Colonic mucosa (tissue), 1 donor: ENCODE results near the genes TAF4B and KCTD1.

DNA sequence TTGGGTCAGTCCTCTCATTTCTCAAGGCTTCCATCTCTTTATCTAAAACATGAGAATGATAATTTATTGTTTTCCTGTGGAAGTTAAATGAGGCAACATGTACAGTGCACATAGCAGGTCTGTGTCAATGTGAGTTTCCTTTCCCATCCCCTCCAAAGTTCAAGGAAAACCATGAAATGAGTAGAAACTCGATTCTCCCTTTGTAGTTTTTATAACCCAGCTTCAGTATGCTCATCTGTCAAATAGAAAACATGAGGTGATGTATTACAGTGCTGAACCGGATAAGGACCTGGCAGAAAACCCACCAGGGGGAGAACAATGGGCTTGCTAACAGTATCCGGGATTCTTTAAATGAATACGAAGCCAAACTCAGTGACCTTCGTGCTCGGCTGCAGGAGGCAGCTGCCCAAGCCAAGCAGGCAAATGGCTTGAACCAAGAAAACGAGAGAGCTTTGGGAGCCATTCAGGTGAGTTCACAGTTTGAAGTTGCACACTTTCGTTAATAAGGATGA is 113.6 kb upstream of the TTC39C start:
- PRO-cap = no peak

DNA sequence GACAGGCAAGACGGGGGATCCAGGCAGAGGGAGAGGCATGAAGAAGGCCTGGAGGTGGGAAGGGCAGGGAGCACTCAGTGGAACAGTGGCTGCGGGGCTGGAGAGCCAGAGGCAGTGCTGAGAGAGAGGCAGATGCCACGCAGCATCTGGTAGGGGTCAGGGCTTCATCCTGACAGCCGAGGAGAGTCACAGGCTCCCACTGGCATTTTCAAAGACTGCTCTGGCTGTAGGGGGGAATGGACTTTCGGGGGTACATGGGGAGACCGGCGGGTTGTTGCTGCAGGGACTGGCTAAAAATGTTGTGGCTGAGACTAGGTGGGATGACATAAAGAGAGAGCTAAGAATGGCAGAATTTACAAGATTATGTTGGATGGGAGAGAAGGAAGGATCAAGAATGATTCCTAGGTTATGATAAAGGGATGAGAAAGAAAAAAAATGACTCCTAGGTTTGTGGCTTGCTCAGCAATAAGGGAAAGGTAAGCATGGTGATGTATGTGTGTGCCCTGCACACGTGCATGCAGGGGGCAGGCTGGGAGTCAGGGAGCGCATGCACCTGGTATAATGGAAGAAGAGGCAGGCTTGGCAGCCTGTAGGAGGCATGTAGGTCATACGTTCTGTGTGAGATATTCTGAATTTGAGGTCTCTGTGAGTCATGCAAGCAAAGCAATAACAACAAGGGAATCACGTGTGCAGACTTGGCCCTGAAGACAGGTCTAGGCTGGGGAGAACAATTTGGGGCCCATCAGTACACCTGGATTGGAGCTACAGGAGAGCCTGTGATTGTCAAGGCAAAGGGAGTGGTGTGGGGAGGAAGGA is 94.7 kb upstream of the TTC39C start:
- PRO-cap = unidirectional peak, plus-strand start at position 264 of the sequence

- PRO-cap = no peak
Observed at GRCh38 chr18:24019688-24020473, 5.3 kb downstream of the TTC39C start.

GRCh38 chr18:24113542-24114768 is 24.9 kb upstream of the CABYR start:
- PRO-cap = no peak

DNA sequence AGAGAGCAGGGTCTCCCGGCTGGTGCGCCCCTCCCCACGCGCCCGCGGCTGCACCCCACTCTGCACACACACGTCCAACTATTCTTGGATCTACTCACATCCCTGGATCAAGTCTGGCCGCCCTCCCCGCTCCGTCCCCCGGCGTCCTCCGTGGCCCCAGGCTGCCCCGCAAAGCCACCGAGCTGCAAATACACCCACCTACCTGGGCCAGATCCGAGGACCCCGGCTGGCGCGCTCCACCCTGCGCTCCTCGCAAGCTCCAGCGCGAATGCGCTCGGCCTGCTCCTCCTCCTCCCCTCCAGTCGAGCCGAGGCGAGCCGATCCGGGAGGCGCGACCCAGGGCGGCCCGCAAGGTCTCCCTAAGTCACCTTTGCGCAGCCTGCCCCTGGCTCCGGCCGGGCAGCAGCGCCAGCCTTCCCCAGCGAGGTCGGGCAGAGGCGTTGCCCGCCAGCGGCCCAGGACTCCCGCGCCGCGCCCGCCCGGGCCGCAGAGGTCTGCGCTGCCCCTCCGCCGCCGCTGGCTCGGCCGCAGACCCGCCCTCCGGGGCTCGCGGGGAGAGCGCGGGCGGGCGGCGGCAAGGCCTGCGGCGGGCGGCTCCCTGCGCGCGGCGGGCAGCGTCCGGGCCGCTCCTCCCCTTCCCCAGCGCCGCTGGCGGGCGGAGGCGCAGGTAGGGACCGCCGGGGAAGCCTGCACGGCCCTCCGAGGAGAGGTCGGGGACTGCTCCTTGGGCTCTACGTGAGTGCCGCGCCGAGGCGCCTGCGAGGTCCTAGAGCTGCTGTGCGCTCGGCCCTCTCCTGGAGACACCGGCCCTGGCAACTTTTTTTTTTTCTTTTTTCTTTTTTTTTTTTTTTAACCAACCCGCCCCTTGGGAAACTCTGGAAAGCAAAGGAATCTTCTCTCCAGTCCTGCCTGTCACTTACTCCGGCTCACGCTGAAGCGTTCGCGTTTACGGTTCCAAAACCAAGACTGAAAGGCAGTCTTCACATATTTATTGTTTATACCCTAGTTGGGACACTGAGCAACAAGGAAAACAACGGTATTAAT is 125.9 kb downstream of the OSBPL1A start:
- PRO-cap = bidirectional peak, plus-strand start at position 305 of the sequence, minus-strand start at position 270 of the sequence; bidirectional peak, plus-strand start at position 658 of the sequence, minus-strand start at position 535 of the sequence; bidirectional peak, plus-strand start at position 902 of the sequence, minus-strand start at position 805 of the sequence

GRCh38 chr18:24274854-24275612 is 122.6 kb downstream of the OSBPL1A start:
- PRO-cap = no peak

DNA sequence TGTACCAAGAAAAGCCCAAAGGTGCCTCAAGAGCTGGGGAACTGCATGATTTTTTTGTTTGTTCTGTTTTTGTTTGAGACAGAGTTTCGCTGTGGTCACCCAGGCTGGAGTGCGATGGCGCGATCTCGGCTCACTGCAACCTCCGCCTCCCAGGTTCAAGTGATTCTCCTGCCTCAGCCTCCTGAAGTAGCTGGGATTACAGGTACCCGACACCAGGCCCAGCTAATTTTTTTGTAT is 37.8 kb downstream of the OSBPL1A start:
- PRO-cap = no peak

DNA sequence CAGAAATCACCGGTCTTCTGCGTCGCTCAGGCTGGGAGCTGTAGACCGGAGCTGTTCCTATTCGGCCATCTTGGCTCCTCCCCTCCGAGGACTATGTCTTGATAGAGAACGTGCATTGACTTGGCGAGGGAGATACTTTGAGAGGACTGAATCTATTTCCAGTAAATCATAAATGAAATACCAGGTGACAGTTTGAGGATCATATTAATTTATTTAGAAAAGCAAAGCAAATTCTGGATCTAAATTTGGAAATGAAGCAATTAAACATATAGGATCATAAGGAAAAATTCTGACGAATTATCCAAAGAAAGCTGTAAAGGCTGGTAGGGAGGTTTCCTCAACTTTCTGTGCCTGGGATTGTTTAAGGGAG is 164.5 kb downstream of the HRH4 start:
- PRO-cap = no peak

- PRO-cap = no peak
Observed at GRCh38 chr18:24632701-24633043, 172.2 kb downstream of the HRH4 start.

DNA sequence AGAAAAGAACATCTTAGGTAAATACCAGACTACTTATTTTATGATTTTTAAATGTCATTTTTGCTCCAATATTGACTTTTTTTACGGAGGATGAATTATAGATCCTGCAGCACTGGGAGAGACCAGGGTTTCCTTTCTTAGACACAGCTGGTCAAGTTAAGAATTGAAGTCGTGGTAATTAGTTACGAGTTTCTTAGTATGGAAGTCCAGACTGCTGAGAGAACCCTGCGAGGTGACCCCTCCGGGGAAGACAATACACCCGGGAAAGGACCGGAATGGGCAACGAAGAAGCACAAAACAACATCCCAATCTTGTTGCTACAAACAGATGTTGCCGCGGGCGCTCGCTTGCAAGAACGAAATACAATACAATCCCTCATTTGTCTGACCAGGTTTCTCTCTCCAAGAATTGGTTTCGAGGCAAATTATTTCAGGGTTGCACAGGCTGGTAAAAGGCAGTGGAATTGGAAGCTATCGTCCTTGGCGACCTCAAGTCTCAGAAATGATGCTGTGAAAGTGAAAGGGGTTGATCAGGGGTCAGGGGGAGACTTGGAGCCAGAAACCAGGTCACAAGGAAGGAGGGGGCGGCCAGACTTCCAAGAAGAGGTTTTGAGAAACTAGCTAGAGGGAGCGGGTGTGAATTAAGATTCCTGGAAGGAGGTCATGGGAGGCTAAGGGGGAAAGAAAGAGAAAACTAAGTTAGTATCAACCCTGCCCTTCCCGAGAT is 401.8 kb downstream of the HRH4 start:
- PRO-cap = no peak

DNA sequence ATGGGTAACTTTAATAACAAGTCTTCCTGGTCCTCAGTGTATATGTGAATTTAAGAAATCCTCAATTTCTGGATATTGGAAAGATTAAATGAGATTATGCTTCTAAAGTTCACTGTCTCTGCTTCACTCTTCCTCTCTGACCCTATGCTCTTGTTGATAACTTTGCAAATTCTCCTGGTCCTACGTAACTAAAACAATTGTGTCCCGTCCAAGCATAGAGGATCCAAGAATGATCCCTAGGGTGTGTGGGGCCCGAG is 363.9 kb downstream of the ZNF521 start:
- PRO-cap = no peak

DNA sequence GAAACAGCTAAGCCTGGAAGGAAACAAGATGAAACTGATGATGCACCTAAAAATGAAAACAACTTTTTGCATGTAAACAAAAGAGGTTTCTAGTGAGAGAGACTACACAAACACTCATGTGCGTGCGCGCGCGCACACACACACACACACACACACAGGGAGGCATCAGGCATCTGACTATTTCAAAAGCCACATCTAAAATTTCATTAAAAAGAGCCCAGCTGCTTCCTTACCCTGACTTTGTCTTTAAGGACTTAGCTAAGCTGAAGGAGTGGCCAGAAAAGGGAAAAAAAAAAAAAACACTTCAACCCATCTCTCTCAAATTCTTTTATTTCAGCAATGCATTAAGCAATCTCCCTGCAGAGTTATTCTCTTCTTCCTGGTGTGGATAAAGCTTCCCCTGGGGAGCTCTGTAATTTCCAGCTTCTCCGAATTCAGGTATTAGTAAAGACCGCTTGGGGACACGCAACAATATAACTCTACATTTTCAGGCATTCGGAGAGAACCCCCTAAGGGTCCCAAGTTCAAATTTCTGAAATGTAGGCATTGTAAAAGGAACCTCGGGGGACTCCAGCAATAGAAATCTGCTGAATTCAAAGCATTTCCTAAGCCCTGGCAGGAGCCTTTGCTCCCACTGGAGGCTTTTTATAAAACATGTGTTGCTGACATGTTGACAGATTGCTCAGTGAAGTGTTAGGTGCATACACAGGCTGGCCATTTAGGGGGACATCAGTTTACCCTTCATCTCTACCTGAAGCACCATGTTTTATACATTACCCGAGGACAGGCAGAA is 67.0 kb downstream of the ZNF521 start:
- PRO-cap = no peak

DNA sequence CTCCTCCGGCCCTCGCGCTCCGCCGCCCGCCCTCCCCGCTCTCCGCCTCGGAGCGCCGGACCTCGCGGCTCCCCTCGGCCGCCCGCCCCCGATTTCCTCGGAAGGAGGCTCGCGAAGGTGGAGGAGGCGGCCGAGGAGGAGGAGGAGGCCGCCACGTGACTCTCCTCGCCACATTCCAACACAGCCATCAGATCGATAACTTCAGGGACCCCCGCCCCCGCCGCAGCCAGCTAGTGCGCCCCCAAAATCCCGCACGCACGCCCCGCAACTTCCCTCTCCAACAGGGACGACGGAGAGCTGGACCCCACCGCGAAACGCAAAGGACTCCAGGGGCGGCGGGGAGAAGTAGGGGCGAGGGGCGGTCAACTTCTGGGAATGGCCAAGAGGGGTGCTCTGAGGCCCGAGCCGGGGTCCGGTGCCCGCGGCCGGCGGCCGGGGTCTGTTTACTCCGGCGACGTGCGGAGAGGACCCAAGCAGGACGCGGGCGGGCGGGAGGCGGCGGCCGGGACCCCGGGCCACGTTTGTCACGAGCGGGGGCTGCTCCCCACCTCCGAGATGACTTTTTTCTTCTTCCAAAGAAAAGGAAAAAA is 2.0 kb downstream of the ZNF521 start:
- PRO-cap = bidirectional peak, plus-strand start at position 91 of the sequence, minus-strand start at position 99 of the sequence

GRCh38 chr18:26225910-26227165 is at the start of gene TAF4B:
Gene TAF4B, plus strand, starts transcription at chr18:26226445.
- PRO-cap = bidirectional peak, plus-strand start at chr18:26226481, minus-strand start at chr18:26226289

DNA sequence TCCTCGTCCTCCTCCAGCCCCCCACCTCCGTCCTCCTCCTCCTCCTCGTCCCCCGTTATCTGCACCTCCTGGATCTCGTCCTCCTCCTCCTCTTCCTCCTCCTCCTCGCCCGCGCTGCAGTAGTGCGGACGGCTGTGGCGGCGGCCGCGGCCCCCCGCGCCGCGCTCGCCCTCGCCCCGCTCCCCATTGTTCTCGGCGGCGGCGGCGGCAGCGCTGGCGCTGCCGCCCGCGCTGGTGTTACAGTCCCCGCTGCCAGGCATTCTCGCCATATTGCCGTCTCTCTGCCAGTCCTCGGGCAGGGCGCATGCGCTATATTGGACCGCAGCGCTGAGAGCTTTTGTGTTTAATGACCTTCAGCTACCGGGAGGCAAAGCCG is at the start of gene KCTD1:
Gene KCTD1 (minus strand): TSS at position 286 of the 376 bp plus-strand sequence.
- PRO-cap = bidirectional peak, plus-strand start outside the sequence, minus-strand start at position 283 of the sequence

DNA sequence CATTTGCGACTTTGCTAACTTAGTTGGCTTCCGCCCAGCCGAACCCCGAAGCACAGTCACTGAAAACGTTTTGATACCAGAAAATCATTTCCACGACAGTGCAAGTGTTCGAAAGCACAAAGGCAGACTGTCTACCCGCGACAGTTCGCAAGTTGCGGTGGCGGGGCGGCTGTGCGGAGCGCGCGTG is 107.2 kb upstream of the KCTD1 start:
- PRO-cap = no peak

GRCh38 chr18:26863897-26864700 is 1.4 kb downstream of the AQP4 start:
- PRO-cap = no peak

DNA sequence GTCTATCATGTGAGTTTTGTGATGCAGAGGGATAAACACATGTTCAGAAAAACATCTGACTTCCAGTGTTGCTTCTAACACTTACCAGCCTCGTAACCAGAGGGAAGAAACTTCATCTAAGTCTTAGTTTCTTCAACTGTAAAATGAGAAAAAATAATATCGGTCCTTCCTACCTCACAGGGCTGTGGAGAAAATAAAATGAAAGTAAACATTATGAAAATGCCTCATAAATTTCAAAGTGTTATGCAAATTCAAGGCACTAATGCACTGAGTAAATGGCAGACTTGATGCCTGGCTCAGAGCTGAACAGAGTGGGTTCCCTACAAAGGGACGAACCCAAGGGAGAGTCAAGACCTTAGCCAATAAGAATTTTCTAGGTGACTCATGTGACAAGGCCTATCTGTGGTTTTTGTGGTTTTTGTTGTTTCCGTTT is 113.1 kb upstream of the AQP4 start:
- PRO-cap = no peak

- PRO-cap = unidirectional peak, plus-strand start at chr18:27585946
Observed at GRCh38 chr18:27585580-27586160, 400.6 kb upstream of the CHST9 start.

- PRO-cap = no peak
Observed at GRCh38 chr18:28767941-28768230, 591.0 kb upstream of the CDH2 start.